GM06990 (cell line): ENCODE measurements around a stretch of chr9.

DNA sequence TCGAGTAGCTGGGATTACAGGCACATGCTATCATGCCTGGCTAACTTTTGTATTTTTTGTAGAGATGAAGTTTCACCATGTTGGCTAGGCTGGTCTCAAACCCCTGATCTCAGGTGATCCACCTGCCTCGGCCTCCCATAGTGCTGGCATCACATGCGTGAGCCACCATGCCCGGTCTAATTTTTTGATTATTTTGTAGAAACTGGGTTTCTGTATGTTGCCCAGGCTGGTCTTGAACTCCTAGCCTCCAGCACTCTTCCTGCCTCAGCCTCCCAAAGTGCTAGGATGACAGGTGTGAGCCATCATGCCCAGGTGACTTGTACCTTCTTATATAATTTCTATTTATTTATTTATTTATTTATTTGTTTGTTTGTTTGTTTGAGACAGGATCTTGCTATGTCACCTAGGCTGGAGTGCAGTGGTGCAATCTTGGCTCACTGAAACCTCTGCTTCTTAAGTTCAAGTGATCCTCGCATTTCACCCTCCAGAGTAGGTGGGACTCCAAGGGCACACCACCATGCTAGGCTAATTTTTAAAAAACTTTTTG, 91.8 kb downstream of the FNBP1 start:
- RRBS, result no CpG with 5 or more reads among the region's 5 CpGs

GRCh38 chr9:129961919-129962213, 81.1 kb downstream of the FNBP1 start:
- RRBS, result no CpG with 5 or more reads among the region's 2 CpGs

DNA sequence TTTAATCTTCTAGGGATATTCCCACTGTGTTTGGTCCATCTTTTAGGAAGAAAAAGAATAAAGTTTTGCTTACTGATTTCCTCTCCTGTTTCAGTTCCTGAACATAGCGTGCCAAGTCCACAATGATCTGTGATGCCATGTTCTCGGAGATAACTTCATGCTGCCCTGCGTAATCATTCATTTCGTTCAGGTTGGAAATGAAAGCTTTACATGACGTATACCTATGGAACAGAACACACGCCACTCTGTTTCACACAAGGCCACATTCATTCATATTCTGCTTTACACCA, 64.7 kb downstream of the FNBP1 start:
- RRBS, result no CpG with 5 or more reads among the region's 6 CpGs

DNA sequence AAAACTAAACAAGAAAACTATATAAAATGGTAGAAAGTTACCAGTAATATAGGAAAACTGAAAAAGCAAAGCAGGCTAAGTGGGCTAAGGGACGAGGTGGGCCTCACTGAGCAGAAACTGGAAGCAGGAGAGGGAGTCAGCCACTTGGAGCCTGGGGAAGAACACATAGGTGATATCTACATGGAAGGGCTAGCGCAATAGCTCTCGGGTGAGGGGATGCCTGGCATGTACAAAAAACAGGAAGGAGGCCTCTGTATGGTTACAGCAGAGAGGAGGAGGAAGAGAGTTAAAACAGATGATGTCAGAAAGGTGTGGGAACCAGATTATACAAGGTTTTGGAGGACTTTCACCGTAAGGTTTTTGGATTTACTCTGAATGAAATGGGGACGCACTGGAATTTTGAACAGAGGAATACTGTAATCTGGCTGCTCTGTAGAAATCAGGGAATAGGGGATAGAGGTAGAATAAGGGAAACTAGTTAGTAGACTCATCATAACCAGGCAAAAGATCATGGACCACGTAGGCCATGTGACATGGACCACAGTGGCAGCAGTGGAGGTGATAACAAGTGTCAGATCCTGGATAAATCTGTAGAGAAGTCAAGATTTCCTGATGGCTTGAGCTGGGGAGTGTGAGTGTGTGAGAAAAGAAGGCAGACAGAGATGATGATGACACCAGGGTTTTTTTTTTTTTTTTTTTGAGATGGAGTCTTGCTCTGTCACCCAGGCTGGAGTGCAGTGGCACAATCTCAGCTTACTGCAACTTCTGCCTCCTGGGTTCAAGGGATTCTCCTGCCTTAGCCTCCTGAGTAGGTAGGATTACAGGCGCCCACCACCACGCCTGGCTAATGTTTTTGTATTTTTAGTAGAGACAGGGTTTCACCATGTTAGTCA, 52.5 kb downstream of the FNBP1 start:
- RRBS, result no CpG with 5 or more reads among the region's 8 CpGs

DNA sequence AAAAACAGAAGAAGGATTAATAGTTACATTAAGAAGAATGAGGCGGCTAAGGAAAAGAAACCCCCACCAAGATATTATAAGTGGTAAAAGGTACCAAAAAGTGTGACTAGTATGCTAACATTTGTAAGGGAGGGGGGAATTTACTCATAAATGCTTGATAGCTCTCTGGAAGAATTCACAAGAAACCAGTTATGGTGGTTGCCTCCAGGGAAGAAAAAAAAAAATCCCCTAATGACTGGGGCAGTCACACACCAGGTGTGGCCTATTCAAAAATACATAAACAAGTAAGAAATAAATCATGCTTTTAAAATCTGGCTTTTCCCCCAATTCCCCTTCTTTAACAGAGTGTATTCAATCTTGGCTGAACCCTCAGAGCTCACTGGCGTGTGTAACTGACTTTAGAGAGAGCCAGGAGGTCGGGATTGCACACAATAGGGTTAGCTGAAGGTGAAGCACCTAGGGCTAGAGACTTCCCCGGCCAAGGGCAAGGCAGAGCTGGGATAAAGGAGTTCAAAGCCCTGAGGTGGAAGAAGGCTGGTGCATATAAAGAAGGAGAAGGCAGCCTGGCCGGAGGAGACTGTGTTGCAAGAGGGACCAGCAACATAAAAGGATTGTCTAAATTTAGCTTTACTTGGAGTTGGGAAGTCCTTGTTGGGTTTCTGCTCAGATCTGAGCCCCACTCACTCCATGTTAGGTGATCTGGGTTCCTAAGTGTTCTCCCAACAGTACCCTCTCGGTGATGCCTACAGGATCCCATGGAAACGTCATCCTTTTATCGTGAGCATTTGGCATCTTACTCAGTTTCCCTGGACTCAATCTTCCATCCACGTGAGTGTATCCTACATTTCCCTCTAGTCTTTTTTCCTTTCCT, 19.8 kb downstream of the FNBP1 start:
- RRBS, result 29% methylated on average over 1 of the region's 9 CpGs

- RRBS, result no CpG with 5 or more reads among the region's 11 CpGs
These were observed 899 bp upstream of the FNBP1 start for GRCh38 chr9:130043930-130044246.

DNA sequence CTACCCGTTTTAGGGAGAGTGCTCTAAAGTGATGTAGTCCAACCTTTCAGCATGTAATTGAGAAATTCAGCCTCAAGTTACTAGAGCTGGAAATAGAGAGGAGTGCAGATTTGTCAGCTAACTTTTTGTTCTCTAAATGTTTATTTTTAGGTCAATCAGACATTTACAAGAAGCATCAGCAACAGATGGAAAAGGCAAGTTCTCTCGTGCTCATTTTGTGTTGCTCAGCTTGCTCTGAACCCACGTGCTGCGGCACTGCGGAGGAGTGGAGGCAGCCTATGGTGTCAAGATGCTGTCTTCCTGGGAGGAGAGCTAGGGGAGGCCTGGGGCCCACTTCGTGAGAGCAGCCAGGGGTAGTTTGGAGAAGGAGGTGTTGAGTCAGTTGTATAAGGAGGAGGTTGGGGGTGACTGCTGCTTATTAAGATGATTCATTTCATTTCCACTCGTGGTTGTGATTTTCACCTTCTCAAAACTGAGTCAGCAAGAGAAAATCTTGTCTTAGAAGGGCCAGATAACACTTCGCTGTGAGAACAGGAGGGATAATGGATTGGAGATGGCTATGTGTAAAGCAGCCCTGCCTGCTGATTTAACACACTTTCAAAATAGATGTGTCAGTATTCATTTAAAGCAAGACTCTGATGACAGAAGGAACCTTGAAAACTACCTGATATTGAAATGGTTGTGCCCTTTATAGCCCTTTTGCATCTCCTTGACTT, 53.8 kb downstream of the GPR107 start:
- RRBS, result no CpG with 5 or more reads among the region's 8 CpGs

- RRBS, result 52% methylated on average over 3 of the region's 13 CpGs
These were observed 31.6 kb upstream of the NCS1 start for GRCh38 chr9:130140505-130141127.

DNA sequence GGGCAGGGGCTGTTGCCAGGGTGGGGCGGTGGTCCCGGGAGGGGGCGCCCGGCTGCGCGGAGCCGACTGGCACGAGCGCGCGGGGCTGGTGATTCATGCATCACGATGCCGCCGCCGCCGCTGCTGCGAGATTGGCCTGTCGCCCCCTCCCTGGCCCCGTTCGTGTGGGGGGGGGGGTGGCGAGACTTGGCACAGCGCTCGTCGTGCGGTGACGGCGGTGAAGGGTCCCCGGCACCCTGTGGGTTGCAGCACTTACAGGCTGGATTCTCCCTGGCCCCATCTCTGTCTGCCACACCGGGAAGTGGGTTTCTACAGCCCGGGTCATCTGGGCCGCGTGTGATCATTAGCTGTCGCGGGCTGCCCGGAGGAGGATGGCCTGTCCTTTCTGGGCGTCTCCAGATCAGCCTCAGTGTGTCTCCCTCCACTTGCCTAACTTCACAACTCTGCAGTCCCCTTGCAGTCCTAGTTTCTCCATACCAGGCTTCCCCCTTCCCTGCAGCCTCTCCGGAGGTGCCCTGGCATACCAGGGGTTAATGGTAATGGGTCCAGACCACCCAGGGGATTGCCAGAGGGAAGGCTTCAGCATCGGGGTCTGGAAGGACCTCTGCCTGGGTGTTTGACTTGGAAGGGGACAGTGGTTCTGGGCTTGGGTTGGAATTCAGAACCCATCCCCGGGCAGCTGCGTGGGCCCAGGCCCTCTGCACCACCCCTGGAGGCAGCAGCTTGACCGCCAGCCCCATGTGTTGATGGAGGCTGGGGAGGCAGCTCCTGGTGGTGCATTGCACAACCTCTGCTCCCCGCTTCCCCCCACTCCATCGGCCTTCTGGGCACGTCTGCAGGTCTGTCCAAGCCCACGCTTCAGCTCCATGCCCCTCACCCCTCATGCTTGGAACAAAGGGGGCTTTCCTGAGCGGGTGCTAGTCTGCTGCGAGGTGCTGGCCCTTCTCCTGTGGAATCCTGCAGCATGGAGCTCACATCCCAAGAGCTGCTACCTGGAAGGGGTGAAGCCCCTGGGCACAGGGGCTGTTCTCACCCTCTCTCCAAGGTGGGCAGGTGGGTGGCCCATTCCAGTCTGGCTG, 1.2 kb downstream of the NCS1 start:
- RRBS, result 24% methylated on average over 10 of the region's 47 CpGs

GRCh38 chr9:130193307-130193977, 21.2 kb downstream of the NCS1 start:
- RRBS, result no CpG with 5 or more reads among the region's 19 CpGs

- RRBS, result no CpG with 5 or more reads among the region's 12 CpGs
These were observed 43.4 kb downstream of the NCS1 start for GRCh38 chr9:130215524-130216044.

GRCh38 chr9:130328193-130329146, 62.9 kb downstream of the HMCN2 start:
- RRBS, result no CpG with 5 or more reads among the region's 25 CpGs

- RRBS, result 43% methylated on average over 3 of the region's 8 CpGs
These were observed 30.6 kb upstream of the ASS1 start for GRCh38 chr9:130414248-130414560.

DNA sequence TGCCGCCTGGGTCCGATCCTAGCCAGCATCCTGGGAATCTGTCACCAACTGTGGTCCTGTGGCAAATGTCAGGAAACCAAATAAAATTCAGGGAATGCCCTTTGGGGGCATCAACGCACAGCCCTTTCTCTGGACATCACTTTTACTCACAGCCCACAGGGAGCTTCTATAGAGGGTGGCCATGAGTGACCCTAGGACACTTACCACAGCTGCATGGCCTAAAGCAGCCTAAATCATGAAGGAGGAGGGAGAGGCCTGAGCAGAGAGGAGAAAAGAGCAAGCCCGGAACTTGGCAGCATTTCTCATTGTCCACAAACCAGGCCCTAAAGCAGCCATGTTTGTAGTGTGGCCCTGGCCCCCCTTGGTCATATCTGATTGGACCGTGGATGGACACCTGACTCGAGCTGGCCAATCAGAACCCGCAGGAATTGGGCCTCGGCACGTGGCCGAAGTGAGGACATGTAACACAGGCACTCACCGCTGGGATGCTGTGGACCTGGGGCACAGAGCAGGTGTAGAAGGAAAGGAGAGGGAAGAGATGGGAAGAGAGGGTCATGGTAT, 56.8 kb downstream of the ASS1 start:
- RRBS, result no CpG with 5 or more reads among the region's 11 CpGs

GRCh38 chr9:130547227-130547757, 32.1 kb upstream of the FUBP3 start:
- RRBS, result no CpG with 5 or more reads among the region's 9 CpGs

GRCh38 chr9:130690222-130690625, 3.4 kb upstream of the EXOSC2 start:
- RRBS, result no CpG with 5 or more reads among the region's 10 CpGs

DNA sequence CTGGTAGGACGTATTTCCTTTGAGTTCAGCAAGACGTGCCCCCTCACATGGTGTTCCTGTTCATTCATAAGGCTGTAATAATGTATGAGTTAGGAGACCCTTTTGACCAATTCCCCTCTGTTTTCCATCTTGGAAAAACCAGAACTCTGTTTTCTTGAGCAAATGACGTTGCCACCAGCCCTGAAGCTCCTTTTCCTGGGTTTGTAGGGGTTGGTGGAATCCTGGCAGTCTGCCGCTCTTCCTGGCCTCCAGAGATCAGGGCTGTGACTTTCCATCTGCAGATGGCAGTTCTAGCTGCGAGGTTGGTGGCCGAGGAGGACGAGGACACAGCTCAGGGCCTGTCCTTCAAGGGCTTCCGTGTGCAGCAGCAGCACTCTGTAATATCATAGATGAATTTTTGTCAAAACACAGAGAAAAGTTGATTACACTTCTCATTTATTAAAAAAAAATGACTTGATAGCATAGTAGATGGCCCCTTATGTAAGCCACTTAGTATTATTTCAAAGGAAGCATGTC, 62.0 kb downstream of the EXOSC2 start:
- RRBS, result no CpG with 5 or more reads among the region's 8 CpGs

- RRBS, result no CpG with 5 or more reads among the region's 7 CpGs
These were observed 30.2 kb downstream of the QRFP start for GRCh38 chr9:130866337-130866896.

DNA sequence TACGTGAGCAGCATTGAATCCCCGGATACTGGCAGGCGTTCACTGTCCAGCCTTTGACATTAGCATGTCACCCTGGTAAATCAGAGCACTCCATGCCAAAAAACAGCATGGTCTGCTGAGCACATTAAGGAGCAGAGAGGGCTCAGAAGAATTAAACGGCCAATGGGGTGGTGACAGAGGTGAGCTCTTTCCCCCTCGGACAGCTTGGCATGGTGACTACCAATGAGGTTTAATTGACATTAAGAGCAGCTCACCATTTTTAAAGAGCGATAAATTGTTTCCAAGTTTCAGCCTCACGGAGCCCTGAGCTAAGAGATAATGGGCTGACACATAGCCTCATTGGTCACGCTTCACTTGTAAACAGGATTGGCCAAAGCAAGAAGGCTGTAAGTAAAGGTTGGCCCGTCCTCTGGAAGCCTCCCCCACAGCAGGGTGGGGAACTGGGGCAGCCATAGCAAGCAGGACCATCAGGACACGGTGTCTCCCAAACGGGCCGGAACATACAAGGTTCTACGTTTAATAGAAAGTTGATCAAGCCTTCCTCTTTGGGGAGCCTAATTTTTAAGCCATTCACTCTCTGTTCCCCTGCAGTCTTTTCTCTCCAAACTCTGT, 26.0 kb downstream of the QRFP start:
- RRBS, result no CpG with 5 or more reads among the region's 13 CpGs

GRCh38 chr9:130897922-130898284, 1.3 kb upstream of the QRFP start:
- RRBS, result 63% methylated on average over 3 of the region's 15 CpGs